Metastatic Breast Carcinoma in the Brain (tissue), 10 donors: ENCODE data around the genes SAV1 and TMX1.

DNA sequence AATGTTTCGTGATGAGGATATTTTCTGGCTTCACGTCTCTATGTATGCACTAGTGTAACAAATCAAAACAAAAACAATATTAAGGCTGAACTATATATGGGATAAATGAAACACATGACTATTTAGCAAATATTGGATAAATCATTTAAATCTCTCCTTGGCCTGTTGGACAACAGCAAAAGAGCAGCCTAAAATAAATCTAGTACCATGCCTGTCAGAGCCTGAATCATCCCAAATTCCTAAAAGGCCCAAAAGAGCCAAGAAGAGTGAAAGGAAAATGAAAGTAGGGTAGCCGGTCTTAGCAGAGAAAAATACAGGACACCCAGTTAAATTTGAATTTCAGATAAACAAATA lies 30.0 kb downstream of the DMAC2L start:
- PRO-cap, 10 experiments: no peak in any of the 10 experiments

DNA sequence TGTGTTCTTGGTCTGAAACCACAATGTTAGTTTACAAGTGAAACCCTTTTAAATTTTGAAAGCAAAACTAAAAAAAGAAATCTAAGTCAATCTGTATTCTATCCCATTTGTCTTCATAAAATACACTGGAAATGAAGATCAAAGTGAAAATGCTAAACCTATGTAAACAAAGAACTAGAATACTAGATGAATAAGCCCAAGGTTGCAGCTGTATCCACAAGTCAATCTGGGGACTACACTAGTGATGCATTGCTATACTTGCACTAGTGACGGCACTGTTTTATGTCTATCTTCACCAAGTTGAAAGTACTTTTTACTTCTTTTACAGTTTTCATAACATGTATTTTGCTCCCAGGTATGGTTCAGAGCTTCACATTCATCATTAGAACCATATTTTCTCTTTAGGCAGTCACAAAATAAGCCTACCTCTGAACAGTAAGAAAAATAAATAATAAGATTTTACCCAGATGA lies 10.3 kb downstream of the MAP4K5 start:
- PRO-cap, 10 experiments: no peak in any of the 10 experiments

DNA sequence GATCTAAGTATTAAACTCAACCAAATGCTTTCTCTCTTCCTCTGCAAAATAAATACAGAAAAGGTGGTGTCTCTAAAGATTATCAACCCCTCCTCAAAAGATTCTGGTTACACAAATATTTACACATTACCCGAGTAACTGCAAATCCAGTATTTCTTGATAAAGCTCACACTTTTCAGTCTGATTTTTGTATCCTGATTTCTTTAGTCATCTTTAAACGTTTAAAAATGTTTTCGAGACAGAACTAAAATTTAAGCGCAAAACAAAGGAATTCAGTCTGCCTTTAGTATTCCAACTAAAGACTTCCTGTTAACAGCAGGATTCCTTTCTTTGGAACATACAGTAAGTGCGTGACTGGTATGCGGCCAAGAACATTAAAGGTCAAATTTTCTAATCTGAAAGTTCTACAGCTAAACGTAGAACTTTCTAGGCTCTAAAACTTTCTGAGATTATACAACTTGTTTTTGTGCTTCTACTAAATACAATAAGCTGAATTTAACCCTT lies 10.0 kb downstream of the SAV1 start:
- PRO-cap, 10 experiments: no peak in any of the 10 experiments

DNA sequence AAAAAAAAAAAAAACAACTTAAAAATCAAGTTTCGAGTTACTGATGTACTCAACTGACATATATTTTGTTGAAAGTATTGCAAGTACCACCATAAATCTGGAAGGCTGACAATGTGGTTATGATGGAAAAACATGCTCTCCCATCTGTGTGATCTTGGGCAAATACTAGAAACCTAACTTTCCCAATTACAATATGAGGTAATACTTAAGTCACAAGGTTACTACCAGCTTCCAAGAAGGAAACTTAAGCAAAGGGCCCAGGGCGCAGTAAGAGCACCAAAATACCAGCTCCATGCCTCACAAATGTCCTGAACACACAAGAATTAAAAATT lies 1.4 kb downstream of the SAV1 start:
- PRO-cap, 10 experiments: peak in 10 of 10 experiments; most common plus-strand start position 251 of the sequence (in 9); most common minus-strand start position 153 of the sequence (in 2)

DNA sequence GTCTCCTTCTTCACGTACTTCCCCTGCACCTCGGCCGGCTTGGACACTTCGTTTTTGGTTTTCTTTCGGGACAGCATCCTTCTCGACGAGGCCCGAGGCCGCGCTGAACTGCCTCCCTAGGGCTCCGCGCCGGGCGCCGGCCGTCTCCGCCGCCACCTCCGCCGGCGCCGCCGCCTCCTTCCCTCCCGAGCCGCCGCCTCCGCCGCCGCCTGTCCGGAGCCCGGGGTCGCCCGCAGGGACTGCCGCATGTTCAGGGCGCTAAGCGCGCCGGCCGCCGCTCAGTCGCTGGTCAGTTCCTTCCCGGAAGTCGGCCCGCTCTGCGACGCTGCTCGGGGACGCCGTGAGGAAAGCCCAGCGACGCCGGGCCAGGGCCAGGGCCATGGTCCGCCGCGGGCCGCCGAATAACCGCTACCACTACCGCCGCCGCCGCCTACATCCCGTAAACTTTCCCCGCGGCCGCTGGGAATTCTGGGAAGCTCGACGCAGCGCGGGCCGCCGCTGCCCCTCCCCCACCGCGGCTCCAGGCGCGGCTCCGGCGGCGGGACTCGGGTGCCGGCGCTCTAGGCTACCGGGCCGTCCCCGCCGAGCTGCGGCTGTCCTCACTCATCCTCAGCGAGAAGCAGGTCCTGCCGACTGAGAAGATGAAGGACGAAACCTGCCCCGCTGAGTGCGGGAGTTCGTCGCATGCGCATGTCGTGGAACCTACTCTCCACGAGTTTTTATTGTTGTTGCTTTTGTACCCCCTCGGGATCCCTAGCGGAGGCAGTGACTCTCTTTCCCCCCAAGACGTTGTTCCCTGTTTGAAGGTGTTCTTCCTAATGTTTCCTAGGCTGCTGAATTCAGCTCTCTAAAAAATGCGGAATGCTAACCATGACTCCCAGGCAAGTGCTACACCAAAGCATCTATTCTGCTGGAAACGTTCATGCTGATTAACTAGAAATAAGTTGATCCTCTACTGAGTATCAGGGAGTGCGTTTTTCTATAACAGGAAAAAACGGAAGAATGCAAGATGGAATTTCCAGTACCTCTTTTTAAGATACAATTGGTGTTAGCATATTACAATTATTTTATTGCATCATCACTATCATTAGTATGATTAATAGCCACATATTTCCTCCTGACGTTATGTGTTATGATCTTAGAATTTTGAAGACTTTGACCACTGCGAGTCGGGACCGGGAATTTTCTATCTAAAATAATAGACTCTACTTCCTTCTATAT lies at the start of gene SAV1:
SAV1 (minus strand) TSS at position 416 of the 1,221 bp plus-strand sequence.
- PRO-cap, 10 experiments: peak in 10 of 10 experiments; most common plus-strand start position 666 of the sequence (in 10); most common minus-strand start position 407 of the sequence (in 5)

DNA sequence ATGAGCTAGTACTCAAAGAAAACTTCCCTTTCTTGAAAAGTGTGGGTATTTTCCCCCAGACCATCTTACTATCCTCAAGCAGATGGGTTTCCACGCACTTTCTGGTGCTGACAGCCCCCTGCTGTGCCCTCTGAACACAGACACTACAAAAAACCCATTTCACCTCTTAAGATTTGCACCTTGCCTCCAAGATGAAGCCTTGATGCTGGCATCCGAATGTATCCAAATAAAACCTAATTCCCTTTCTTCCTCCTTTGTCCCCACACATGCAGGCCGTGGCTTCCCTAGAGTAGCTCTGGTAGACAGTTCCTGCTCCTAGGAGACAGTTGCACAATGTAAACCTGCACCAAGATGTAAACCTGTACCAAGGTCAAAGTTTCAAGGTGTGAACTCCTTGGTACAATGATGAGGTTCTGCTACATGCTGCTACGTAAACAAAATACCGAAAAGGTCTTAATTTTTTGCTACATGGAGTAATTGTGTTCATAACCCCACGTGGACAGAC lies 663 bp upstream of the ABHD12B start:
- PRO-cap, 10 experiments: no peak in any of the 10 experiments

DNA sequence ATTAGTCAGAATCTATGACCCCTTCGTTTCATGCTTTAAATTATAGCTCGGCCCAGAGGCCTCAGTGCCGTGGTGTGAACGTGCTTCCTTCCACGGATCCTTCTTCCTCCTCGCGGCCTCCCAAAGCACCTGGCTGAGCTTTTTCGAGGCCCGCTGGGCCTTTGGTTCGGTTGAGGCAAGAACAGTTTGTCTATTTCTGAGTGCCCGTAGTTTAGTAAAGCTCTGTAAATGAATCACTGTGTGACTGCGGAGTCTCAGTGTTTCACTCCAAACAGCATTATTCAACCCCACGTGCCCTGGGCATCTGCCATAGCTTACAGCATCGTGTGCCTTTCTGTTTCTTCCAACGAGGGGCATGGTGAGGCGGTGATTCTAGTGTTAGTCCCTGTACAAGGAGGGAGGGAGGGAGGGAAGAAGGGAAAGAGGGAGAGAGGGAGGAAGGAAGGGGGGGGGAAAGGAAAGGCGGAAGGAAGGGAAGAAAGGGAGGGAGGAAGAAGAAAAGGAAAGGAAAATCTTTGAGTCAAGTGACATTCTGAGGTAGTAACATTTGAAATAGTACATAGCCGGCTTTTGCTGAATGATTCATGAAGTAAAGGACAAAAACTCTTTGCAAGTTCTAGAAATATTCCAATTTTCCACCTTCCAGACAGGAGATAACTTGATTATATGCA lies 1.1 kb upstream of the TRIM9 start:
- PRO-cap, 10 experiments: peak in 1 of 10 experiments; most common plus-strand start position 337 of the sequence (in 1); most common minus-strand start position 229 of the sequence (in 1)

- PRO-cap, 10 experiments: peak in 10 of 10 experiments; most common plus-strand start chr14:51240247 (in 6); most common minus-strand start chr14:51240150 (in 6)
Observed at GRCh38 chr14:51239713-51241004, at the start of gene TMX1. TSS of gene TMX1 (plus strand) at chr14:51240247.

DNA sequence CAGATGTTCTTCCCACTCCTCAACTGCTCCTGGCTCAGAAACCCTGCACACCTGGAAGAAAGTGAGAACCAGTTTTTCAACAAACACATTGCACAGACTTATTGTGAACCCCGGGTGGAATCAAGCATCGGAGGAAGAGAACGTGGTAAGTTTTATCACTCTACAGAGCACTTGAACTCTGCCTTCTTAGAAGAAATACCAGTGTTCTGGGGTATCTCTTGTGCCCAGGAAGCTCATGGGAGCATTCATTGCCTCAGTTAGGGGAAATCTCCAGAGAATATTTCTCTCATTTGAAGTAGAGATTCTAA lies 93.3 kb downstream of the TMX1 start:
- PRO-cap, 10 experiments: no peak in any of the 10 experiments

GRCh38 chr14:51480067-51480429 lies 171.7 kb upstream of the FRMD6 start:
- PRO-cap, 10 experiments: no peak in any of the 10 experiments

GRCh38 chr14:51564817-51565256 lies 86.9 kb upstream of the FRMD6 start:
- PRO-cap, 10 experiments: peak in 3 of 10 experiments; most common plus-strand start chr14:51565206 (in 1); most common minus-strand start chr14:51565114 (in 2)

- PRO-cap, 10 experiments: no peak in any of the 10 experiments
Observed at GRCh38 chr14:51910061-51910540, 49.7 kb downstream of the GNG2 start.

GRCh38 chr14:52279254-52279898 lies 11.9 kb downstream of the PTGDR start:
- PRO-cap, 10 experiments: no peak in any of the 10 experiments

GRCh38 chr14:52327216-52327566 lies 13.1 kb downstream of the PTGER2 start:
- PRO-cap, 10 experiments: no peak in any of the 10 experiments

- PRO-cap, 10 experiments: peak in 10 of 10 experiments; most common plus-strand start chr14:52554075 (in 1); most common minus-strand start chr14:52553961 (in 9)
Observed at GRCh38 chr14:52553810-52554160, 1.1 kb downstream of the GPR137C start.

DNA sequence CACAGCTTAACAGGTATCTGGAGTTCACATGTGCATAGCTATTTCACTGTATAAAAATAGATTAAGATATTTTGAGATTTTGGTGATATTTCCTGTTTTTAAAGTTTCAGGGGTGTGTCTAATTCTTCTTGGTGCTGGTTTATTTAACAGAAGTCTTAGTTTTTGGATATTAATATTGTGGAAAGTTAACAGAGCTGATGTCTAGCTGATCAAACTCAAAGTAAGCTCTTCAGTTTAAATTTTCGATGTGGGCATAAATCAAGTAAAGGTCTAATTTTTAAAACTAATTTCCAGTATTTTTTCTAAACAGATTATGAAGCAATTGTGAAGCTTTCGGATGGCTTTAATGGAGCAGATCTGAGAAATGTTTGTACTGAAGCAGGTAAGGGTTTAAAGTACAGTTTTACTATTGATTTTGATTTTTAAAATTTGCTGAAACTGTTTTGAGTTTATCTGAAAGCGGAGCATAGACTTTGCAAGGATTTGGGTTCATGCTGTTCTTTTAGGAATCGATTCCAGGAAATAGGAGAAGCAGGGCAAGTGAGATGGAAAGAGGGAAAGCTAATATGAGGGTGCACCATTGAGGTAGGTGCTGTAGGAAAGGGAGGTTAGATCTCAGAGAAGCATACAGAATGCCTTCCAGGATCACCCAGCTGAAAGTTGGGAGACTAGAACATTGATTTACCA lies 6.2 kb upstream of the STYX start:
- PRO-cap, 10 experiments: no peak in any of the 10 experiments

DNA sequence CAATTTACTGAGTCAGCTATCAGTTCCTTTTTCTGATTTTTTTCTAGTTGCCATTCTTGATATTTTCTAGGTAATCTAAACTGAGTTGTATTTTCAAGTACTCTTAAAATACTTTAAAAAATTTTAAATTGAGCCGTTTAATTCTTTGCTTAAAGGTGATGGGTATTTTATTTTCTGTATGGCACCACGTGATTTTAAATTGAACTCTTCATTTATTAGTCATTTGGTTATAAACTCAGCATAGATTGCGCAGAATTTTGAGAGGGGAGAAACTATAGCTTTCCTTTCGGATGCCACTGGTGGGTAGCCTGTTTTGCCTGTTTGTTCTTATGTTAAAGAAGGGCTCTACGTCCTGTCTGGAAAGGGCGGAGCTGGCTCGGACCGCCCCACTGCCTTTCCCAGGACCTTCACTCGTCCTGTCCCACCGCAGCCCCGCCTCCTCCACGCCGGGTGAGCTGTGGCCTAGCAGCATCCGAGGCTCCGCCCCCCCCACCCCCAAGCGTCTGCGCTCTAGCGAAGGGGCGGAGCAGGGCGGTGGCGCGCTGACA lies 367 bp upstream of the STYX start:
- PRO-cap, 10 experiments: peak in 10 of 10 experiments; most common minus-strand start position 434 of the sequence (in 6)

DNA sequence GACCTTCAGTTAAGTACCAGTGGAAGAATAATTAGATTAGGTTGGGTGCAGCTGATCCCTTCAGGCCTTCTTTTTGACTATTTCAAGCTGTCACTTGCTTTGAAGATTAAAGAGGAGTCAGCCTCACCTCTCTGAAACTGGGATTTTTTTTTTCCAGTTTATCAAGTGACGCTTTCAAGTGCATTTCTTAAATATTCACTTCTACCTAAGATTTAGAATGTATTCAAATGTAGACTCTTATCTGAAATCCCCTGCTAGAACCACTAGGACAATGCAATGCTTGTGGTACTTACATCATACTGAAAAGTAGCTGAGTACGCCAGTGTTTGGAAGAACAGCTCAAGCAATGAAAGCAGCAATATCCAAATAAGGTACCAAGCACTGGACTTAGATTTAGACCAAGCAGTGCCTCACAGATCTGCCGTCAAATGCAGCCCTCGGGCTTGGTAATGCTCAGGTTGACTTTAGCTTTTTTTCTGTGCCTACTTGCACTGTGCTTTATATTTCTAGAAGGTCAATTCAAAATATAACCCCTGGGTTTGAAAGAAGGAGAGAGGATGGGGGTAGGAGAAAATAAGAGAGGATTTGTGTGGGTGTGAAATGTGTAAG lies 3.7 kb upstream of the FERMT2 start:
- PRO-cap, 10 experiments: no peak in any of the 10 experiments

- PRO-cap, 10 experiments: no peak in any of the 10 experiments
Observed at GRCh38 chr14:53010893-53011662, 60.2 kb upstream of the FERMT2 start.

DNA sequence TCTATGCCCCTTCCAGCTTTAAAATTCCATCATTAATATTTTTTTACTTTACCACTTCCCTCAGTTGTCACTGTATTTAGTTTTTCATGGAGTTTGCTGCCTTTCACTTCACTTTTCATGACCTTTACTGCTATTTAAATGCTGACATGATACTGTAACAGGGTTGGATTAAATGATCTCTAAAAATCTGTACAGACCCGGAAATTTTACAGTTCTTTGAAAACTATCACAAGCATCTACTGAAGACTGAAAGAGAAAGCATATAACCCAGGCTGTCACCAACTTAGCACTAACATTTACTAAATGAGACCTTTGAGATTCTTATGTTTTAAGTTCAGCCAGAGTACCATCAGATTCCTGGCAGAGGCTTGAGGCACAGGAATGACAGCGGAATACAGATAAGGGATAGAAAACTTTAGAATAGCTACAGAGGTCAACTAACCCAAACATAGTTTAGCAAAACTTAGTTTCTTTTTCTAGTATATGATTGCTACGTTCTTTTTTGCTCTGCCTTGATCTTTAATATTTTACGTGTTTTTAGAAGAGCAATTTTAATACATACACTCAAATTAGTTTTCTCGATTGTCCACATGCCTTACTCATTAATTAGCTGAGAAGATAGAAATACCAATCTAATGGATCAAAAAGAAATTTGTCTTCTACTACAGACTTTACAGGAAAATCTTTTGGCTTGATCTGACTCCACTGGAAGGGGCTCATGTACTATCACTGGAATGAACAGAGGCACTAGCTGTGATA lies 91.7 kb upstream of the FERMT2 start:
- PRO-cap, 10 experiments: no peak in any of the 10 experiments